Occipital lobe (tissue), 2 donors: ENCODE measurements around a stretch of chr11.

- RAMPAGE, long total RNA, result no peak
Measured at GRCh38 chr11:8485912-8486753, 107.9 kb downstream of the STK33 start.

DNA sequence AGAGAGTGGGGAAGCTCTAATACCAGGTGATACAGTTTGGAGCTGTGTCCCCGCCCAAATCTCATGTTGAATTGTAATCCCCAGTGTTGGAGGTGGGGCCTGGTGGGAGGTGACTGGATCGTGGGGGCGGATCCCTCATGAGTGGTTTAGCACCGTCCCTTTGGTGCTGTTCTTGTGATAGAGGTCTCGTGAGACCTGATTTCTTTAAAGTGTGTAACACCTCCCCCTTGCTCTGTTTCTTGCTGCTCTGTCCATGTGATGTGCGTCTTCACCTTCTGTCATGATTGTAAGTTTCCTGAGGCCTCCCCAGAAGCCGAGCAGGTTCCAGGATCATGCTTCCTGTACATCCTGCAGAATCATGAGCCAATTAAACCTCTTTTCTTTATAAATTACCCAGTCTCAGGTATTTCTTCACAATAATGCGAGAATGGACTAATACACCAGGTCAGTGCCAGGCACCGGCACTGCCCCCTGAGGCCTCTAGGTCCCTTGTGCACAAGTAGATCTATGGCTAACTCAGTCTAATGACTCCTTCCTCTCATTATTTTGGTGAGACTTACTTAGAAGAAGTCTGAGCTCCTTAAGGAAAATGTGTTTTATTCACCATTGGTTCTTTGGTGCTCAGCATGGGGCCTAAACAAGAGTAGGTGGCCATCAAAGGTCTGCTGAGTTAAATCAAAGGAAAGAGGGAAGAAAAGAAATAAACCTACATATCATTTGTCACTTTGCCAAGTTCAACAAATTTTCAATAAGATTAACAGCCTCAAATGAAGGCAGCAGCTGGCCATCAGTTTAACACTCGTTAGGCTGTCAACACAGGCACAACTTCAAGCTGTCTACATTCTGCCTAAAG, 40.6 kb downstream of the TRIM66 start:
- RAMPAGE, long total RNA, result no peak

- RAMPAGE, long total RNA, result no peak
Measured at GRCh38 chr11:8691779-8692194, 9.2 kb downstream of the RPL27A start.

GRCh38 chr11:8699522-8700329, 17.1 kb downstream of the RPL27A start:
- RAMPAGE, long total RNA, result no peak

DNA sequence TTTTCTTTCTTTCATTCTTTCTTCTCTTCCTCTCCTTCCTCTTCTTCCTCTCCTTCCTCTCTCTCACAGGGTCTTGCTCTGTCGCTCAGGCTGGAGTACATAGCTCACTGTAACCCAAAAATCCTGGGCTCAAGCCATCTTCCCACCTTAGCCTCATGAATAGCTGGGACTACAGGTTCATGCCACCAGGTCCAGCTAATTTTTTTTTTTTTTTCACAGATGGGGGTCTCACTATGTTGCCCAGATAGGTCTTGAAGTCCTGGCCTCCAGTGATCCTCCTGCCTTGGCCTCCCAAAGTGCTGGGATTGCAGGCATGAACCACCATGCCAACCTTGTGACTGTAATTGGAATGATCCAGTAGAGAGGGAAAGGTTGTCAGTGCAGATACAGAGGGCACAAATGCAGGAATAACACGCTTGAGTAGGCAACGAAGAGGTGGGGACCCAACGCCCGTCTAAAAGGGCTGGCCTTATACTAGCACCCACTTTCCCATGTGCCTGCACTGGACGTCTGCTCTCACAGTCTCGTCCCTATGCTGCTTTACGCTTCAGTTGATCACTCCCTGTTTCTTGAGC, 55.2 kb downstream of the RPL27A start:
- RAMPAGE, long total RNA, result no peak

DNA sequence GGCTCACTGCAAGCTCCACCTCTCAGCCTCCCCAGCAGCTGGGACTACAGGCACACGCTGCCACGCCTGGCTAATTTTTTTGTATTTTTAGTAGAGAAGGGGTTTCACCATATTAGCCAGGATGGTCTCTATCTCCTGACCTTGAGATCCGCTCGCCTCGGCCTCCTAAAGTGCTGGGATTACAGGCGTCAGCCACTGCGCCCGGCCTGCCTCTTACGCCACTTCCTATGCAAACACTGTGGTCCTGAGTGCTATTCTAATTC, 47.7 kb upstream of the AKIP1 start:
- RAMPAGE, long total RNA, result no peak

- RAMPAGE, long total RNA, result no peak
Measured at GRCh38 chr11:9004384-9004659, 521 bp upstream of the NRIP3 start.

GRCh38 chr11:9308373-9308908, 6.0 kb downstream of the TMEM41B start:
- RAMPAGE, long total RNA, result no peak

- RAMPAGE, long total RNA, result no peak
Measured at GRCh38 chr11:9449839-9450630, 10.8 kb upstream of the ZNF143 start.

- RAMPAGE, long total RNA, result no peak
Measured at GRCh38 chr11:9530914-9531292, 42.6 kb upstream of the WEE1 start.

DNA sequence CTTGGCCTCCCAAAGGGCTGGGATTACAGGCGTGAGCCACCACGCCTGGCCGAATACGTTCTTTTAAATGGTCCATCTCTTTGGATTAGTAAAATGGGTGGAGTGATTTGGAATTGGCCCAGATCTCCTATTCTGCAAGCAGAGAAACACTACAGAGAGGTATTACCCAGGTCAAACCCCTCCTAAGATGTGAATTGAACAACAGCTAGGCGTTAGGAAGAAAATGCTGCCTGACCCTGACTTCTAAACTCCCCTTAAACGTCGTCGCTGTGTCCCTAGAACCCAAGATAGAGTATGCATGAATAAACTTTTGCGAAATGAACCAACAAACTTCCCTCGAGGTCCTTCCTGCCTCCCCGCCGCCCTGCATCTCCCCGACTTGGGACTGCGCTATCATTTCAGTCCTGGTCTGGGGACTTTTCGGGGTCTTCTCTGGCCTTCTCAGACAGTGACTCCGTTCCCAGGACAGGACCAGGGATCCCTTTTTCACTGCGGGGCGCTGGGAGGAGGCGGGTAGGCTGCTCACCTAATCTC, 513 bp upstream of the SWAP70 start:
- RAMPAGE, long total RNA, result no peak

GRCh38 chr11:10122593-10123336, 171.3 kb downstream of the SBF2 start:
- RAMPAGE, long total RNA, result no peak

- RAMPAGE, long total RNA, result no peak
Measured at GRCh38 chr11:10292106-10292601, 1.9 kb downstream of the SBF2 start.

GRCh38 chr11:10303669-10304389, 1.0 kb upstream of the ADM start:
- RAMPAGE, long total RNA, result no peak

GRCh38 chr11:10350486-10350999, 45.7 kb downstream of the ADM start:
- RAMPAGE, long total RNA, result no peak

- RAMPAGE, long total RNA, result no peak
Measured at GRCh38 chr11:10366429-10367151, 61.7 kb downstream of the ADM start.

DNA sequence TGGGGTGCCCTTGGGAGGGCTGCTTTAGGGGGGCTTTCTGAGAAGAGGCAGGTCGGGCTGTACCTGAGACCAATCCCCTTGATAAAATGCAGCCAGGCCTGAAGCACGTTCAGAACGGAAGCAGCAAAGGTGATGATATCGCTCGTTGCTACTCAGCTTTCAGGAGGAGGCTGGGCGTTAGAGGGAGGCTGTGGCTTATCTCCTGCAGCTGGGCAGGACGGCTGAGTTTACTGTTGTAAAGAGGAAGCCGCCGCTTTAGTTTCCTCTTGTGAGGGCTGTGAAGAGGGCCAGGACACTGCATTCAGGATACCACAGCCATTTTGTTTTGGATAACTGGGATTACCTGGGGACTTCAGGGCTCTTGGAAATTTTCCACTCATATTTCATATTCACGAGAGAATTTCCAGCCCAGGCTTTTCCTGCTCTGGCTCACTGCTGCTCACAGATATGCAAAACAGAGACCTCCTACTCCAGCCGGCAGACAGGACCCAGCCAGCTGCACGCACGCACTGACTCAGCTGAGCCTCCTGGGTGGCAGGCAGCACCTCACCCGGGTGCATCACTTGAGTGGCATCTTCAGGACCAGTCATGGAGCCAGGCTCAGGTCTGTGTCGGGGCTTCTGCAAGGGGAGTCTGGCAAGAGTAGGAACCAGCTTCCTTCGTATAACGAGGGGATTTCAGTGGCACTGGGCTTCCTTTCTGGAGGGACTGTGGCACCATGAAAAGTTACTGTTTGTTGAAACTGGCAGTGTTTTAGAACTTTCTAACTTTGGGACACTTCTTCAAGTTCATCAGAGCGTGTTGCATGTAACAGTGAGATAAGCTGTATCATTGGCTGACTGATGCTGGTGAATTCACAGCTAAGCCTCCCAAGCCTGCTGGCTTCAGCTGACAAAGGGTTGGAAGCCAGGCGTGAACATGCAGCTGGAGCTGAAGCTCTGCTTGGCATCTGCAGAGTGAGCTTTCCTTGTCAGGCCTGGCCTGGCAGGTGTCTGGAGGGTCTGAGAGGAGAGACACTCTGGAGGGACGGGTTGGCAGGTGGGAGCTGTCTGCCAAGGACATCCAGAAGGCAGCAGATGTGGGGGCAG, 1.1 kb downstream of the AMPD3 start:
- RAMPAGE, long total RNA, result no peak

DNA sequence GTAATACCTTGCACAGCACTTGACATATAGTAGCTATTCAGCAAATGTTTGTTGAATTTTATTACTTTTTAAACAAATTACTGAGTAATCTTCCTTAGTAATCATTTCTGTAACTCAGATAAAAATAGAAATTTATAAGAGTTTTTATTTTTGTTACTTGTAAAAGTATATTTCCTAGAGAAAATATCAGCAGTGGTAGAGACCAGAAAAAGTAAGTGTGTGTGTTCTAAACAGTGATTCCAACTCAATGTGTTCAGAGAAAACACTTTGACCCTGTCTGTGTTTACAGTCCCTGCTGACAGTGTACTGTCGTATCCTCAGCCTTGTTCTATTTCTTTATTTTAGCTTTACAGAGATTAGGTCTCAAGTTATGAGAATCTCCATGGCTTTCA, 10.3 kb downstream of the LYVE1 start:
- RAMPAGE, long total RNA, result no peak

- RAMPAGE, long total RNA, result no peak
Measured at GRCh38 chr11:10580461-10581104, 12.1 kb upstream of the LYVE1 start.

GRCh38 chr11:10601823-10602507, 33.5 kb upstream of the LYVE1 start:
- RAMPAGE, long total RNA, result no peak